Measurements from ENCODE around the genes SPATS2, CERS5, TFCP2 and DAZAP2.

DNA sequence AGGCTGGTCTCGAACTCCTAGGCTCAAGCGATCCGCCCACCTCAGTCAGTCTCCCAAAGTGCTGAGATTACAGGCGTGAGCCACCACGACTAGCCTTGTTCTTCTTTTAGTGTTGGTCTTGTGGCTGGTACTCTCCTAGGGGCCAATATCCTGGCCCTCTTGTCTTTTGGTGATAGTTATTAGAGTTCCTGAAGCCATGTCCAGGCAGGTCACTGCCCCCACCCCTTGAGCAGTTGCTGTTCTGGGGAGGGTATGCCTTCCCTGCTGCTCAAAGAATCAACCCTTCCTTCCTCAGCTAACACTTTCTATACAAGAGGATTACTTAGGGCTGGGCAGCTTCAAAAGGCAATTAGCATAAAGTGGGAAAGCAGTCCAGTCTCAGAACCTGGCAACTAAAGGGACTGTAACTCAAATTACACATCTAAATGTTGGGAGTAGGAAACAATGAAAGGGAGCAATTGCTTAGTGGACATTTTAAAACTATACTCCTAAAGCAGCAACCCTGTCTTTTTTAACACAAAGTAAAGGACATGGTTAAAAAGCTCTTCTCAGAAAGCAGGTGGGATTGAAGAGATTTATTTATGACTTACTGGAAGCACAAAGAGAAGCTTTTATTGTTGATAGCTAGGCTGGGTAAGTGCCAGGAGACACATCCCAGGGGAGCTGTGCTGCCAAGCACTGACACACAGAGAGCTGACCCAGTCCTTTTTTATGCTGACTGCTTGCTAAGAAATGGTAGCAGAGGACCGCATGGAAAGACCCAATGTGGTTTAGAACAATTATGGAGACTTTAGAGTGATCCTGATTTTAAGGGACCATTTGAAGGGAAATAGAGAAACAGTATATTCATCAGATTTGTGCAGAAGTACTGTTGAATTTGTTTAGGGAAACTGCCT lies 26.0 kb upstream of the TUBA1A start:
- PRO-cap = no peak

GRCh38 chr12:49232701-49233641 lies 31.9 kb upstream of the TUBA1C start:
- PRO-cap = no peak

DNA sequence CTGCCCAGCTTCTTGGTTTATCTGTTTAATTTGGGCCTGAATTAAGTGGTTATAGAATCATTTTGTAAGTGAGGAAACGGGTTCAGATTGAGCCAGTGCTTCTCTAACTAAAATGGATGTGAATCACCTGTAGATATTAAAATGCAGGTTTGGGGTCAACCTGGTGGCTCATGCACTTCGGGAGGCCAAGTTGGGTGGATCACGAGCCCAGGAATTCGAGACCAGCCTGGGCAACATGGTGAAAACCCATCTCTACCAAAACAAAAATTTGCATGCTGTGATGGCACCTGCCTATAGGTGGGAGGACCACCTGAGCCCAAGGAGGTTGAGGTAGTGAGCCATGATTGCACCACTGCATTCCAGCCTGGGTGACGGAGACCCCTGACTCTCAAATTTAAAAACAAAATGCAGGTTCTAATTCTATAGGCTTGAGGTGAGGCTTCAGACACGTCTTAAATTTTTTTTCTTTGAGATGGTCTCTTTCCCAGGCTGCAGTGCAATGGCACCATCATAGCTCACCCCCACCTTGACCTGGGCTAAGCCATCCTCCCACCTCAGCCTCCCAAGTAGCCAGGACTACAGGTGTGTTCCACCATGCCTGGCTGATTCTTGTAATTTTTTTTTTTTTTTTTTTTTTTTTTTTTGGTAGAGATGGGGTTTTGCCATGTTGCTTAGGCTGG lies 8.9 kb downstream of the TUBA1C start:
- PRO-cap = no peak

DNA sequence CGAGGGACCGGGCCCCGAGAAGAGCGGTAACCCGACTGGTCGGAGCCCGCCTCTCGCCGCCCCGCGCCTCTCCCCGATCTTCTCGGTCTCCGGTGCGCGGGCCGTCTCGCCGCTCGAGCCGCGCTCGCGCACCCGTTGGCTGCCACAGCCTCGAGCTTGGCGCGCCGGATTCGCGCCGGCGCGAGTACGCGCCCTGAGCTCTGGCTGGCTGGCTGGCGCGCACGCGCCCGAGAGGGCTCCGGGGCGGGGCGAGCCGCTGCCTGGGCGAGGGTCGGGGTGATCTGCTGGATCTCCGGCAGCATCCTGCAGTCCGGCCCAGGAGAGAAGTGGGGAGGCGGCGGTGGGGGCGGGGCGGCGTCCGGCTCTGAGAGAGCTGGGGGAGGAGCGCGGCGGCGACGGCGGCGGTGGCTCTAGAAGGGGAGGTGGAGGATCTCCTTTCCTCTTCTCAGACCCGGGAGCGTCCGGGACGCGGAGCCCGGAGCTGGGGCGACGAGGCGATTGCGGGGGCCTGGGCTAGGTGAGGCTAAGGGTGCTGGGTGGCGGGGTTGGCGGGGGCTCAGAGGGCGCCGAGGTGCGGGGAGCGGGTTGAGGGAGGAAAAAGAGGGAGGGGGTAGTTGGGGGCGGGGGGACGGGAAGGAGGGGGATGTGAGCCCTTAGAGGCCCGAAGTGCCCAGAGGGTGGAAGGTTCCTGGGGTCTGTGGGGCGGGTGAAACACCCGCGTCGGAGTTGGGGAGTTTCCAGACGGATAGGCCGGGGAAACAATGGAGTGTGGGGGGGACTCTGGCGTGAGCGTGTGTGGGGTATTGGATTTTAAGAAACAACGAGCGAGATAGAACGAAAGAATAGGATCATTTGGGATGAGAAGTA lies at the start of gene SPATS2:
Gene SPATS2, plus strand, starts transcription at position 392 of the 867 bp plus-strand sequence.
- PRO-cap = bidirectional peak, plus-strand start at position 308 of the sequence, minus-strand start at position 144 of the sequence

GRCh38 chr12:49649367-49650034 lies 26.1 kb downstream of the PRPF40B start:
- PRO-cap = no peak

GRCh38 chr12:49706335-49707172 lies 651 bp downstream of the FMNL3 start:
- PRO-cap = unidirectional peak, plus-strand start at chr12:49707086

- PRO-cap = no peak
Observed at GRCh38 chr12:49809414-49810587, 18.4 kb downstream of the NCKAP5L start.

- PRO-cap = no peak
Observed at GRCh38 chr12:49810966-49811569, 17.1 kb downstream of the NCKAP5L start.

GRCh38 chr12:49868798-49869876 lies 26.2 kb upstream of the BCDIN3D start:
- PRO-cap = no peak

DNA sequence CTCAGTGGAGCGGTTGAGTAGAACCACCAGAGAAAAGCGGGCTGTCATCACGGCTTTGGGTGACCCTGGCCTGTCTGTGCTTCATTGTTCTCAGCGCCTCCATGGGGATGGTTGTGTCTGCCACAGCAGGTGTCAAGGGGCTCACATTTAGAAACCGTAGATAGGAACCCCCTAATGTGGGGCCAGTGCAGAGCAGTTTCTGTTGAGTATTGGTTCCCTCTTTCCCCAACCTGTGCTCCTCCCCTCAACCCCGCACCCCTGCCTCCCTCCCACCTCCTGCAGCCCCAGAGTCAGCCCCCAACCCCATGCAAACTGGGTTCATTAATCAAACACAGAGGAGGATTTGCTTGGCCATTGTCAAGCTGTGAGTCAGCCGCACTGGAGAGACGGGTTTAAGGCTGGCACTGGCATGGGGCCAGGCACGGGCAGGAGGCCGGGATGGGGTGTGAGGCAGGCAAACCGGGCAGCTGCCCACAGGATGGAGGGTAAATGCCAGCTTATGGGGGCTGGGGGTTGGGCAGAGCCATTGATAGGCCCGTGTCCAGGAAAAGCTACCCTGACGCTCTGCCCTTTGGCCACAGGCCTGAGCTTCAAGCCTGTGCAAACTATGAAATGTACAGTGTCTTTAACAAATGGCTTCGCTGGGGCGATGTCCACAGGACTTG lies 1.2 kb downstream of the AQP5 start:
- PRO-cap = no peak

DNA sequence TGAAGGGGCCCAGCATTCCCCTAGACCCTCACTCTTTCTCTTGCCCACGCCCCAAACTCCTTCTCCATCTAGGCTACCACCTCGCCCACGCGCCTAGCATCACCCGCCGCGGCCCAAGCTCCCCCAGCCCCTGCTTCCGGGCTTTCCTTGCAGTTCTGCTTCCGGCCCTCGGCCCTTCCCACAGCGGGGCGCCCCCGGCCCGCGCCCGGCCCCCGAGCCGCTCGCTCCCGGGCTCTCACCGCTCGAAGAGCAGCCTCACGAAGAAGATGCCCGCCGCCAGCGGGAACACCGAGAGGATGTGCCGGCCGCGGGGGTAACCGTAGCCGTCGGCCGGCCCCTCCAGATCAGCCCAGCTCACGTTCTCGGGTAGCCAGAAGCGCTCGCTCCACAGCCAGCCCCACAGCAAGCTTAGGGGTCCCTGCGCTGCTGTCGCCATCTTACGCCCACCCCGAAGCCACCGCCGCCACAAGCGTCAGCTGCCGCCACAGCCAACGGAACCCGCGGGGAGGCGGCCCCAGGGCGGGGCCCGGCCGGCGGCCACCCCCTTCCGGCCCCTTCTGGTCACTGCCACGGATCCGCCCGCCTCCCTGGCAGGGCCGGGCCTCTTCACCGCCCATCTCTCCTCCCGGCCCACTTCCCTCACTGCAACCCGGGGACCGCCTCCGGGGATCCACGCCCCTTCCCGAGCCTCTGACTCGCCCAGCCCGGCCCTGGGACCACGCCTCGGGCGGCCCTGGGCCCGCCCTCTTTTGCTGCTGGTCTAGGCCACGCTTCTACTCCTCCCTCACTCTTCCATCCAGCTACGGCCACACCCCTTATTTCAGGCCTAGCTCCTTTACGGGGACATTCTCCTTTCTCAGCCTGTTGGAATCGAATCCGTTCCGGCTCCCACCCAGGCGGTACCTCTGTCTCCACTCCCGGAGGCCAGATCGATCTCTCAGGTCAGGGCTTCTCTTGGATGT lies at the start of gene CERS5:
Gene CERS5, minus strand, starts transcription at position 508 of the 962 bp plus-strand sequence.
- PRO-cap = bidirectional peak, plus-strand start at position 819 of the sequence, minus-strand start at position 467 of the sequence

DNA sequence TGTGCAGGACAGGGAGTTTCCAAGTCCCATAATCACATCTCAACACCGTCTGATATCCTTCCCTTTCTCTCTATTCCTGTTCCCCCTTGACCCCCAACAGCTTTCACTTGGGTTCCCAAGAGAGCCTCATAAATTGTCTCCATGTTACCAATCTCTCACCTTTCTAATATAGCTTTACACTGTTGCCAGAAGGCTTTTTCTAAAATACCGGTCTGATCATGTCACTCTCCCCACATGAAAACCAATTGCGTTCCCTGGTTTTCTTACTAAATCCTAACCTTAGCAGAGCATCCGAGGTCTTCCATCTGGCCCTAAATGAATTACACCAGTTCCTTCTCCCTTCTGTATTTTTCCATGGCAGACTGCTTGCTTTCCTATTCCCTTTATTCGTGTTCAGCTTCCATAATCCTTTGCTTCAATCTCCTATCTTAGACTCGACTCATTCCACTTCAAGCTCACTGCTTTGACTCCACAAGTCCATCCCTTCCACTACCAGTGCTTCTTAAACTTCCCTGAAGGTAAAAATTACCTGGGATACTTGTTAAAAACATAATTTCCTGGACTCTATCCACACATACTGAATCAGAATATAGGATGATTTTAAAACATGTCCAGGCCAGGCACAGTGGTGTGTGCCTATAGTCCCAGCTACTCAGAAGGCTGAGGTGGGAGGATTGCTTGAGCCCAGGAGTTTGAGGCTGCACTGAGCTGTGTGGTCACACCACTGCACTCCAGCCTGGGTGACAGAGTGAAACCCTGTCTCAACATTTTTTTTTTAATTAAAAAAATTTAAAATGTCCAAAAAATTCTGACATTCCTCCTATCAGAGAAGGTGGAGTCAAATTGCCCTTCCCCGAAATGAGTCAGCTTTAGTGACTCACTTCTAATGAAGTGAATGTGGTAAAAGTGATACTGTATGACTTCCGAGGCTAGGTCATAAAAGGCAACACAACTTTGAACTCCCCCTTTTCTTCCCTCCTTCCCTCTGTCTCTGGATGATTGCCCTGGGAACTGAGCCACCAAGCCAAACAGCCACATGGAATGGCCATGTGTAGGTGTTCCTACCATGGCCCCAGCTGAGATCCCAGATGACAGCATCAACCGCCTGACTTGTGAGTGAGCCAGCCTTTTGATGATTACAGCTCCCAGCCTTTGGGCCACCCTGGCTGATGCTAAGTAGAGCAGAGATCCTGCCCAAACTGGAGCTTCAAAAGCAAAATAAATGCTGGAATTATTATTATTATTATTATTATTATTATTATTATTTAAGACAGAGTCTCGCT lies 36.5 kb downstream of the LIMA1 start:
- PRO-cap = no peak

DNA sequence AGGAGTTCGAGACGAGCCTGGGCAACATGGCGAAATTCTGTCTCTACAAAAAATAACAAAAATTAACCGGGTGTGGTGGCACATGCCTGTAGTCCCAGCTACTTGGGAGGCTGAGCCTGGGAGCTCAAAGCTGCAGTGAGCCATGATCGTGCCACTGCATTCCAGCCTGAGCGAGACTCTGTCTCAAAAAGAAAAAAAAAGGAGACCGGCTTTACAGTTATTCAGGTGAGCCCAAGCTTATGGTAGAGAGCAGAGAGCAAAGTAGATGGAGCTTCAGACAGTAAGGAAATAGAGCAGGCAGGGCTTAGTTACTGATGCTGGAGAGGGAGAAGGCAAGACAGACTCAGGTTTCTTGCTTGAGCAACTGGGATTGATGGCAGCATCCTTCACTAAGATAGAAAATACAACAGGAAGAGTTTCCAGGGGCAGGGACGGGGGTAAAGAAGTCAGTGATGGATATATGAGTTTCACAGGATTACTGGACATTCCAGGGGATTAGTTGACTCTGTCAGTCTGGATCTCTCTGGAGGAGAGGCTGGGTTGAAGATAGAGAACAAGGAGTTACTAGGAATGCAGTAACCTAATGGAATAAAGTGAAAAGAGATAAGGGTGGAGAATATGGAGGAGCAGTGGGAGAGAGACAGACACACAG lies 74.6 kb upstream of the ATF1 start:
- PRO-cap = no peak

DNA sequence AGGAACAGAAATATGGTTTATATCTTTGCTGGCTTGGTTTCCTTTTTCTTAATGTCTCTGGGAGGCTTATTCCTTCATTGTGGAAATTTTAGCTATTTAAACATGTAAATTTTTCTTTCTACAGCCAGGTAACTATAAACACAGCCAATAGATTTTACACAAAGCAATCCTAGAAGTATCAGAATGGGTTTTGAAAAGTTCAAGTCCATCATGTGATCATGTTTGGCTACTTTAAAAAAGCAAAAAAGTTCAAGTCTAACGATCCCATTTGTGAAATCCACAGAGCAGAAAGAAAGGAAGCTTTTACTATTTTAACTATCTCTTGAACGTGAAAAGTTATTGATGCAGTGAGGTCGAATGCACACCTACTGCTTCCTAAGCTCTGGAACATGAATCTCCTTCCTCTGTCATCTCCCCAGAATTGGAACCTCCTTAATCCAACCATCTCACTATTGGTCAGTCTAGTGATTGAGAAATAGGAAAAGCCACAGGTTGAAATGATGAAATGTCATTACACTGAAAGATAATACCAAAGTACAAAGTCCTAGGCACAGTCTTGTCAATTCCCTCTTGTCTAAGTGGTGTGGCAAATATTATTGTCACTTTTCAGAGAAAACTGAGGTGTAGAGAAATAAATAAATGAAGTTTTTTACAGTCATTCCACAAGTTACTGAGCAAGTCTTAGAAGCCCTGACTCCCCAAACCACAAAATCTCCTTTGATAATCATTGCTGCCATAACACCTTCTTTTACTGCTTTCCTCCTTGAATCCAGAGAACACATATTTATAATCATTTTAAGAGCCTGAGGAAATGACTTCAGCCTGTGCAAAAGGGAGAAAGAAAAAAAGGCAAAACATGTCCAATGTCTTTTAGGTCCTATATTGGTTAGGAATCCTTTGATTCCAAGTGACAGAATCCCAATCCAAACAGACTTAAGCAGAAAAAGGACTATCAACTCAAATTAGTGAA lies 8.0 kb downstream of the METTL7A start:
- PRO-cap = no peak

DNA sequence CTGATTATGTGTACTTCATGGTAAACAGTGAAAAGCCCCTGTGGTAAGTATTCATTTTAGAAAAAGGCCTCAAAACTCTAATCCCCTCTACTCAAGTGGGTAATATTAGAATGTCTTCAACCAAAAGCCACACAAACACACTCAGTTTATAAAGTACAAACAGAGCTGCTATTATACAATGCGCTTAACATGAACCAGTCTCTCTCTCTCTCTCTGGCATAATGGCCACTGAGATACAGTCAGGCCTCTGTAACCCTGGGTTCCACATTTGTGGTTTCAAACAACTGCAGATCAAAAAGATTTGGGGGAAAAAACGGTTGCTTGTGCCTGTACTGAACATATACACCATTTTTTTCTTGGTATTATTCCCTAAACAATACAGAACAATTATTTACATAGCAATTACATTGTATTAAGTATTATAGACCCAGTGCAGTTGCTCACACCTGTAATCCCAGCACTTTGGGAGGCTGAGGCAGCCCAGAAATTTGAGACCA lies 5.7 kb downstream of the SLC11A2 start:
- PRO-cap = no peak

GRCh38 chr12:51022395-51022919 lies 3.7 kb downstream of the SLC11A2 start:
- PRO-cap = no peak

GRCh38 chr12:51073650-51074169 lies 9.7 kb downstream of the CSRNP2 start:
- PRO-cap = no peak

GRCh38 chr12:51172599-51173395 lies at the start of gene TFCP2:
TFCP2 (minus strand) TSS chr12:51173135.
- PRO-cap = bidirectional peak, plus-strand start at chr12:51173188, minus-strand start at chr12:51173137

DNA sequence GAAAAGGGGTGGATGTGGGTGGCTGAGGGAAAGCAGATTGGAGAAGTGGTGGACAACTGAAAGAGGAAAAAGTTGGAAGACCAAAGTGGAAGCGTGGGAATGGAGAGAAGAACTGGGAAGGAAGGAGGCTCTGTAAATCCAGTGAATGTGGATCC lies 713 bp upstream of the POU6F1 start:
- PRO-cap = no peak

DNA sequence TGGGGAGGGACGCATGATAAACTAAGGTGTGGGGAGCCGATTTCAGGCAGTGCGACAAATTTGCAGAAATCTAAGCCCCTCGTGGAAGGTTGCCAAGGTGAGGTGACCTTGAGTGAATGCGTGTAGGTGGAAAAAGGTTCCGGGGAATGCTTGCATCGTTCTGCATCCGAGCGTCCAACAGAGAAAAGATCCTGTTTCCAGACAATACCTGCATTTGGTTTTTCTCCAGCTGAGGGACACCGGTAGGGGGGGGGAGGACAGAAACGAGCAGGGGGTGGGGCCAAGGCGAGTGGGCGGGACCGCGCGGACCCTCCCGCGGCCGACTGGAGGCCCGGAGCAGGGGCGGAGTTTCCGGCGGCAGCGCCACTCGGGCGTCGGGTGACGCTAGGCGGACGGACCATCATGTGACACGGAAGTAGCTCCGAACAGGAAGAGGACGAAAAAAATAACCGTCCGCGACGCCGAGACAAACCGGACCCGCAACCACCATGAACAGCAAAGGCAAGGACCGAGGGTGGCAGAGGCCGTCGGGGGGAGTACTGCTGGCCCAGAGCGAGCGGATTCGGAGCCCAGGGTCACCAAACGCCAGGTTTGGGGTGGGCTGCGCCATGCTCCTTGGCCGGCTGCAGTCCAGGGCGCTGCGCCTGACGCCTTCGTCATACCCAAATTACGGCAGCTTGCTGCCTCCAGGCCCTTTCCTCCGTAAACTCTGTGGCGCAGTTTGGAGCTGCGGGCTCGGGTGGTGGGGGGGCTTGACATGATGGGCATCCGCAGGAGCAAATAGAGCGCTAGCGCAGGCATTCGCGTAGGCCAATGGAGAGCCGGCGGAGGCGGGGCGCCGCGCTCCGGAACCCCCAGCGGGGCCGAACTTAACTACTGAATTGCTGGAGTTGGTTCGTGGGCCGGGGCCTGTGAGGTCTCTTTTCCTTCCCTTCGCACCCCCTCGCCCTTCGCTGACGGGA lies at the start of gene DAZAP2:
Gene DAZAP2, plus strand, starts transcription at position 407 of the 962 bp plus-strand sequence.
- PRO-cap = bidirectional peak, plus-strand start at position 410 of the sequence, minus-strand start at position 190 of the sequence; bidirectional peak, plus-strand start at position 887 of the sequence, minus-strand start at position 711 of the sequence